ENCODE results near the genes ANGPTL1, AXDND1 and KIAA1614.

- PRO-cap = no peak
- RRBS = no CpG with 5 or more reads among the region's 3 CpGs
These were observed 79.4 kb upstream of the RALGPS2 start for GRCh38 chr1:178645550-178646140.

DNA sequence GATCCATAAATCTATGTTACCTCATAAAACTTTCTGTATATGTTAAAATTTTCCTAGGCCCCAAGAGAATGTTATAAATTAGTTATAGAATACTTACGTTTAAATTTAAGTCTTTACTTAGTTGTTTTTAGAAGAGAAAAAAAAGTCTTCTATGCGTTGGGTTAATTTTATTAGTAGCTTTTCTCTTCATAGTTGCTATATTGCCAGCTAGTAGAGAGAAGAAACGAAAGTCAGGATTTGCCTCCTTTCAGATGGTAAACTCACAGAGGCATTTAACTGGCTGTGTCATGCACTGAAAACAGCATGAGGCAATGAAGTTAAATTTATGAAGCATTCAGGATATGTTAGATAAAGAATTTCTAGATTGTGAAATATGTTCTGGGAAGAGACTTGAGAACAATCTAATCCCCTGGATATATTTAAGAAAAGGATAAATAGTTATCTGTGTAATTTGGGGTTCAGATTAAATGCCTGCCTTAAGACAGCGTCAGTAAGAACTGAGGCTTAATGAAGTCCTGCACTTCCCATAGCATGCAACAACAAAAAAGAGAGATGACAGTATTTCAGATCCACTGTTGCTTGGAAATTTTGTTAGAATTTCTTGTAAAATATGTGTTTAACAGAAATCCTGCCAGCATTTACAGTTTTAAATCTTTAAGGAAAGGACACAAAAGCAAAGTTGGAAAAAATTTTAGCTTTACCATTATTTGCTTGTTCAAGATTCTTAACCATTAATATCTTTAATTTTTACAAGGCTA is 1.7 kb downstream of the ANGPTL1 start:
- PRO-cap = bidirectional peak, plus-strand start at position 461 of the sequence, minus-strand start at position 313 of the sequence
- RRBS = no CpG with 5 or more reads among the region's 4 CpGs

GRCh38 chr1:178870793-178871648 is at the start of gene ANGPTL1:
Gene ANGPTL1, minus strand, starts transcription at chr1:178871077.
- PRO-cap = bidirectional peak, plus-strand start at chr1:178871198, minus-strand start at chr1:178871077; unidirectional peak, minus-strand start at chr1:178871286
- RRBS = no CpG with 5 or more reads among the region's 6 CpGs

GRCh38 chr1:179021886-179022221 is 3.8 kb upstream of the FAM20B start:
- PRO-cap = no peak
- RRBS = no CpG with 5 or more reads among the region's 6 CpGs

DNA sequence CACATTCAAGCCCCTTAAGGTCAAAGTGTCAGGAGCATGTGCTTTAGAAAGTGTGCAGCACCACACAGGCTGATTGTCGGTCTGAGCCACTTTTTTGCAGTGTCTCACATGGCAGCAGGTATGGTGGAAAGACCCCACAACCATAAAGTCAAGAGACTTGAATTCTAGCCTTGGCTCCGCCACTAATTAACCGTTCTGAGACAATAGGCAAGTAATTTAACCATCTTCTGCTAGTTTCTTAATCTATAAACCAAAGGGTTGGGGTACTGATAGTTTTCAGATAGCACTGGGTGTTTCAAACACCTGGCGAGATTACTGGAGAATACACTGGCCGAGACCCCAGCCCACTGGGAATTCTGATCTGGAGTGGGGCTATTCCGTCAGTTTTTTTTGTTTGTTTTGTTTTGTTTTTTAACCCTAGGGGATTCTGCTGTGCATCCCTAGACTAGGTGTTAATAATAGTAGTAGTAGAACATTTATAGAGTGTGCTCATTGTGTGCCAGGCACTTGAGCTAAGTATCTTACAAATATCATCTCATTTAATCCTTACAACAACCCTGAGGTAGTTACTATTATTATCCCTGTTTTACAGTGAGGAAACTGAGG is 21.9 kb downstream of the TOR3A start:
- PRO-cap = no peak
- RRBS = no CpG with 5 or more reads among the region's 6 CpGs

- PRO-cap = no peak
- RRBS = no CpG with 5 or more reads among the region's 3 CpGs
These were observed 1.2 kb upstream of the ABL2 start for GRCh38 chr1:179230747-179231102.

- PRO-cap = bidirectional peak, plus-strand start at chr1:179365726, minus-strand start at chr1:179365698; bidirectional peak, plus-strand start at chr1:179365972, minus-strand start at chr1:179365899
- RRBS = 2% methylated on average over 9 of the region's 62 CpGs
These were observed at the start of gene AXDND1 for GRCh38 chr1:179365546-179366837. Gene AXDND1, plus strand, starts transcription at chr1:179365971.

DNA sequence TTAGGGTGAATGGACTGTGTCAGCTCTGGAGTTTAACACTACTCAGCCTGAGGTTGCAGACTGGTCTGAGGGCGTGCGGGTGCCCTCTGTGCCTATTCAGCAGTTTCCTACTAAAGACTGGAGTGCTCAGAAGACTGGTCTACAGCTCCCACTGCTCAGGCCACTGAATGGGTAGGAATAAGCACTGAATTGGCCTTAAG is 14.6 kb downstream of the CEP350 start:
- PRO-cap = no peak
- RRBS = no CpG with 5 or more reads among the region's 2 CpGs

GRCh38 chr1:179975067-179975479 is 20.5 kb downstream of the CEP350 start:
- PRO-cap = no peak
- RRBS = no CpG with 5 or more reads among the region's 2 CpGs

DNA sequence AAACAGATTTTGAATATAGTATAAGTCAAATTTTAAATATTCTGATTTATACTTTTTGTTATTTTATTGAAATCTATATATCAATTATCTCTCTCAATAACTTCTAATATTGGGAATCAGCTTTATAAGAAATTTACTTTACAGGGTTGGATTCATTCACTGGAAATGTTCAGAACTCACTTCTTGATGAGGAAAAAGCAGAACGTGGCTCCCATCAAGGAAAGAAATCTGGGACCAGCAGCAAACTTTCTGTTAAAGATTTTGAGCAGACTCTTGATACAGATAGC is 76.5 kb downstream of the CEP350 start:
- PRO-cap = no peak
- RRBS = no CpG with 5 or more reads among the region's 1 CpG

GRCh38 chr1:180156885-180157328 is 2.2 kb downstream of the QSOX1 start:
- PRO-cap = no peak
- RRBS = no CpG with 5 or more reads among the region's 2 CpGs

- PRO-cap = no peak
- RRBS = no CpG with 5 or more reads among the region's 15 CpGs
These were observed 15.0 kb downstream of the QSOX1 start for GRCh38 chr1:180169508-180170298.

- PRO-cap = no peak
- RRBS = no CpG with 5 or more reads among the region's 3 CpGs
These were observed 22.2 kb upstream of the XPR1 start for GRCh38 chr1:180609539-180610047.

DNA sequence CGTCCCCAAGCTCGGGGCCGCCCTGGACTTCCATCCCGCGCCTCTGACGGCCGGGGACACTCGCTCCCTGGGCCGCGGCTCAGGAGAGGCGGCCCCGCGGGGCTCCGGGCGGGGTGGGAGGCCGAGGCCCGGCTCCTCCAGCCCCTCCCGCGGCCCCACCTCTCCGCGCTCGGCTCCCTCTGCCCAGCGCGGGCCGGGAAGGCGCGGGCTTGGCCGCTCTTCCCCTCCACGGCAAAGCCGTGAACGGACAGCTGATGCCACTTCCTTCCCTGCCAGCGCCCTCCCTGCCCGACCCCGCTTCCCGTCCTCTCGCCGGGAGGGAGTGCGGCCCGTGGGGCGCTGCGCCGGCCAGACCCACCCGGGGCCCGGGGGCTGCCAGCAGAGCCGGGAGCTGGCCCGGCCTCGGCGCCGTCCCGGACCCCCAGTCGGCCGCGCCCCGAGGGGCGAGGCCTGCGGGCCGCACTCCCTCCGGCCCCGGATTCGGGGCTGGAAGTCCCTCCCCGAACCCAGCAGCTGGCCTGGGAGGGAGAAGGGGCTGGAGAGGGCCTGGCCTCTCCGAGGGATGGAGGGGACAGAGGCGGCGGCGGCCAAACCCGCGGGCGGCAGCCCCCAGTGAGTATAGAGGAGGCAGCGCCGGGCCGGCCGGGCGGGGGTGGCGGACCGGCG is at the start of gene KIAA1614:
Gene KIAA1614 (plus strand): TSS at position 216 of the 666 bp plus-strand sequence.
- PRO-cap = bidirectional peak, plus-strand start at position 552 of the sequence, minus-strand start at position 452 of the sequence
- RRBS = 2% methylated on average over 36 of the region's 76 CpGs

DNA sequence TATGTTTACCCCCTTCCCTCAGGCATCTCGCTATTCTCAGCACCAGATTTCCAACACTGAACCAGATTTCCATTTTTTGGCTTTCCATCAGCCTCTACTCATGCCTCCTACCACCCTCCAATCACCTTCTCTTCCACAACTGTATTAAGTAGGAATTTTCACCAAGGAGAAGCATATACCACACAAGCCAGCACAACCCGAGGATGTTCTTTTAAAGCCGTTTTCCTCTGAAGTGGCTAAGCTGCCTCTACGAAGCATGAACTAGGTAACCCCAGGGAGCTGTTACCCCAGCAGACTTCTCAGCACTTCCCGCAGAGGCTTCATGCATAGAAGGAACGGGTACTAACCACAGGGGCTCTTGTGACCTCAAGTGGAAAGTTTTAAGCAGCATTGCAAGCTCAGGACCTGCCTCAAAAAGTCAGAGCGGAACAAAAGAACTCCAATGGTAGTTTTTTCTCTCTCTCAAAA is 41.2 kb downstream of the STX6 start:
- PRO-cap = no peak
- RRBS = no CpG with 5 or more reads among the region's 7 CpGs

DNA sequence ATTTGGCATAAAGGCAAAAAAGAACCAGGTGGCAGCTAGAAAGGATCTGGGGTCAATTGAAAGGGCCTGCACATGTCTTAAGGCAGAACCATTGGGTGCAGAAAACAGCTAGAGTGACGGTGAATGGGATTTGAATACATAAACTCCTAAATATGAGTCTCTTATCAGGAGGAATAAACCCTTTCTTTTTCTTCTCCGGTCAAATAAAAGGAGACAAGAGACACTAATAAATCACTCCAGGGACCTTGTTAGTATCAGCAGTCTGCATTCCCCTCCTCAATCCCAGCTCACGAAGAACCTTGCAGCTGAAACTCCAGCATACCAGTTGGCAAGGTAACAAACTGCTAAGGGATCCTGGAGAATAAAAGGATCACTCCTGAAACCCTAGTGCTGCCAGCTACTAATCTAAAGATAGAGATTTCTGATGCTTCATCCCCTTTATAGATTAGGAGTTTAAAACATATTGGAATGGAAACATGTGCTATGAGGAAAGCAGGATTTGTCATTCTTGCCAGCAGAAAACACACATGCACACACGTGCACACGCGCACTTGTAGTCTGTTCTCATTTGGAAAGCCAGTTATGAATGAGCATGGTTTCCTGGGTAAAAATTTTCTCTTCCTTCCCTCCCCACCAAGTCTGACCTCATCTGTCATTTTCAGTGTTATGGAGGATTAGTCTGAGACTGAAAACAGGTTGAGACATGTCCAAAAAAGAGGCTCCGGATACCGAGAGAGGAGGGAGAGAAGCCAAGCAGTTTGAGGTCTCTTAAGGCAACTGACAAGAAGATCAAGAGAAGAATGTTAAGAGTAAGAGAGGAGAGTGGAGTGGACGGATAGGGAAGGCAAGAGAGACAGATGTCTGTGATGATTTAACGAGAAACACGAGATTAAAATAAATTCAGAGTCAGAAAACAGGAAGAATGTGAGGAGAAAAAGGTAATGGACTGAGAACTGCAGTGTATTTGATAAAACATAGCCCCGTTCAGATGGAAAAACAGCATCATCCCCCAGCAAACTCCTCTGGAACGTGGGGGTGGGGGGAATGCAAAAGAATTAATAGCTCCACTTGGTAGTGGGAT is 10.9 kb downstream of the IER5 start:
- PRO-cap = no peak
- RRBS = no CpG with 5 or more reads among the region's 13 CpGs

DNA sequence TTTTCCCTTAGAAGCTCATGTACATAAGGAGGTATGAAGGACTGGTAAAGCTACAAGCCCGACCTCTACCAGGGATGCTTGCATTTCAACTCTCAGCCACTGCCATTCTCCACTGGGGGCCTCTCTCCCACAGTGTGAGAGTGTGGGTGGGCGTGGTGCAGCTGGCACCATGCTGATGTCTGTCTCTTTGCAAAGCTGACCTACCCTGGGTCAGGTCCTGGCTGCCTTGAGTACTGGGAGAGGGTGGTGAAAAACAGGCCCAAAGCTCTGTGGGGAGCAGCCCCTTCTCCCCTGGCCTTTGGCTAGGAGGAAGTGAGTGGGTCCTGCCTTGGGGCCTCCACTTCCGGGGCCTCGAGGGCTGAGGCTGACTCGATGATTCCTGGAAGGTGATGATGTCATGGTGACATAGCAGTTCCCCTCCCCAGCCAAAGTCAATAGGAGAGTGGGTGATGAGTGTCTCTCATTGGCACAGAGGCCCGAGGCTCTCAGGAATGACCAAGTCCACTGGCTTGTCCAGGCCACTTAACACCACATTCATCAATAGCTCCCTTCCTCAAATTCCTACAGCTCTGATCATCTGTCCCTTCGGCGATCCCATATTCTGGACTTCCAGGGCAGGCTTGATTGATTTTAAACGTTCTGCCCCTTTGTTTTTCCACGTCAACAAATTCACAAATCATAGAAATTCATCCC is 53.0 kb downstream of the IER5 start:
- PRO-cap = no peak
- RRBS = no CpG with 5 or more reads among the region's 10 CpGs

DNA sequence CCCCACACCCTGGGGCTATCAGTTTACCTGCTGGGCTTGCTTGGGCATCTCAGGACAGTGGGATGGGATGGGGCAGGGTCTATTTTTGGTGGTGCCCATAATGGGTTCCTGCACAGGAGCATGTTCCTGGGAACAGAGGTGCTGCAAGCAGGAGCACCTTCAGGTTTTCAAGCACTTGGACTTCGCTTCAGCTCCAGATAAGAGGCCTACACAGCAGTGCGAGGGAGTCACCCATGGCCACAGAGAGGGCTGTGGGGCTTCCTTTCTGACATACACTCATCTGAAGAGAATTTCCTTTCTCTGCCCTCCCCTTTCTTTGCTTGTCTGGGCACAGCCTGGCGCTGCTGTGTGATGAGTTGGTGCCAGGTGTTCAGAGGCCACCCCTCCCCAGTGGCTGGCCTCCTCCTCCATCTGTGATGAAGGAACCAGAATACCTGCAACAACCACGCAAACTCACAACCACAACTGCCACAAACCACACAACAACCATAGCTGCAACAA is 70.8 kb downstream of the IER5 start:
- PRO-cap = no peak
- RRBS = no CpG with 5 or more reads among the region's 4 CpGs

GRCh38 chr1:181222999-181223333 is 134.5 kb downstream of the IER5 start:
- PRO-cap = no peak
- RRBS = no CpG with 5 or more reads among the region's 2 CpGs

DNA sequence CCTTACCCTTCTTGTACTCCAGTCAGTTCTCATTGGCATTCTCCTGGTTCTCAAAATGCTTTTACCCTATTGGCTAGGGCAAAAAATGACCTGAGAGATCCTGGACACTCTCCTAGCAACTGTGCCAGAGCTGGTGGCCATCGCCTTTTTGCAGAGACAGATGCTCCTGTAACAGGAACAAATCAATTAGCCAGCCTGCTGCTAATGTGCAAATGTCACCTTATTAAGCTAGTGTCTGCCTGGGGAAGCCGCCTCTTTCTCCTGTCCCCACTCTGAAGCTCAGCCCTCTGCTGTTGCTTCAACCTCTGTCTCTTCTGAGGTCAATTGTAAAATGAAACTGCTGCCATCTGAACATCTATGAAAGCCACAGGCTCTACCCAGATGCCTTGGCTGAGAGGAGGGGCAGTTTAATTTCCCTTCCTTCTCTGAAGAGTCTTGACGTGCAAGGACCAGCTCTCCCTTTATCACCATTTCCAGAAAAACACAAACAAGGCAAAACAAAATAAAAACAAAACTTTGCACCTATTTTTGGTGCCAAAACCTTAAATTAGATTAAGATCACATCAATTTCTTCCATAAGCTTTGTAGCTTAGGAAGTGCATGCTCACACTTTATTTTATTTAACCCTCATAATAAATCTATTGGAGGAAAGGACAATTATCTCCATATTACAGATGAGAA is 85.4 kb upstream of the CACNA1E start:
- PRO-cap = no peak
- RRBS = no CpG with 5 or more reads among the region's 3 CpGs